ENCODE measurements around a stretch of chr19.

DNA sequence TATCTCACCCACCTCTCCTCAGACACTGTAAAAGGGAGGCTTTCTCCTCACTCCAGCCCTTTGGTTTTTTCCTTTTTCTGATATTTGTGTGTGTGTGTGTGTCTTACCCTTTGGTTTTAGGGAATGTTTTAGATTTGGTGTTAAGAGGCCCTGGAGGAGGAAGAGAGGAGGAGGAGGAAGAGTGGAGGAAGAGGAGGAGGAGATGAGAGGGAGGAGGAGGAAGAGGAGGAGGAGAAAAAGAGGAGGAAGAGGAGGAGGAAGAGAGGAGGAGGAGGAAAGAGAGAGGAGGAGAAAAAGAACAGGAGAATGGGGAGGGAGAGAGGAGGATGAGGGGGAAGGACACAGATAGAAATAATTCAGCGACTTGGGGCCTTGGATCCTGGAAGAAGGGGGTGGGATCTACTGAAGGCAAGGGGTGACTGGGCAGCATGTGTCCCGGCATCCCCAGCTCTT is 10.6 kb downstream of the KLHL26 start:
- PRO-cap = no peak

GRCh38 chr19:18659067-18659861 is 22.4 kb downstream of the KLHL26 start:
- PRO-cap = no peak

DNA sequence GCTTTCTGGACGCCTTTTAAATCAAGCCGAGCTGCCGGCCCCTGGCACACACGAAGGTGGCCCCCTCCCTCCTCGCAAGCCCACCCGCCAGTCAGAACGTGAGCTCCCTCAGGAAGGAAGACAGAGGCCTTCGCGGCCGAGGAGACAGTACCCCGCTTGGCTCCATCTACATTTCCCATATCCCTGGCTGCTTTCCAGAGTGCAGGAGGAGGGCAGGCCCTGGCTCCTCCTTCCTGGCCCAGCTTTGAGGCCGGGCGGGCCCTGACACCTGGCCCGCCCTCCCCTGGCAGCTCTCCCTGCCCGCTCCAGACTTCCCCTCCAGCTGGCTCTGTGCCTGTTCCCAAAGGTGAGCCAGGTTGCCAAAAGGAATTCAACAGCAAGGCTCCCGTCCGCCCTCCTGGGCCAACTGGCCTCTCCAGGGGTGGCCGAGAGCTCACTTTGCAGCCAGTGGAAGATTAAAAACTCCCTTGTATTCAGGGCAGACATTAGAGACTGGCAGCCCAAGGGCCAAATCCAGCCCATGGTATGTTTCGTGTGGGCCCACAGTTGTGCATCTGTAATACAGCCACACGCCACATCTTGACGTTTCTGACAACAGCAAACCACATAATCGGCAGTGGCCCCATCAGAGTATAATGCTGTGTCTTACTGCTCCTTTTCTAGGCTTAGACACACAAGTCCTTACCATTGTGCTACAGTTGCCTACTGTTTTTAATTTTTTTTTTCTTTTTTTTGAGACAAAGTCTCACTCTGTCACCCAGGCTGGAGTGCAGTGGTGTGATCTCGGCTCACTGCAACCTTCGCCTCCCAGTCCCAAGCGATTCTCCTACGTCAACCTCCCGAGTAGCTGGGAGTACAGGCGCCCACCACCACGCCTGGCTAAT is 28.5 kb downstream of the COMP start:
- PRO-cap = no peak

DNA sequence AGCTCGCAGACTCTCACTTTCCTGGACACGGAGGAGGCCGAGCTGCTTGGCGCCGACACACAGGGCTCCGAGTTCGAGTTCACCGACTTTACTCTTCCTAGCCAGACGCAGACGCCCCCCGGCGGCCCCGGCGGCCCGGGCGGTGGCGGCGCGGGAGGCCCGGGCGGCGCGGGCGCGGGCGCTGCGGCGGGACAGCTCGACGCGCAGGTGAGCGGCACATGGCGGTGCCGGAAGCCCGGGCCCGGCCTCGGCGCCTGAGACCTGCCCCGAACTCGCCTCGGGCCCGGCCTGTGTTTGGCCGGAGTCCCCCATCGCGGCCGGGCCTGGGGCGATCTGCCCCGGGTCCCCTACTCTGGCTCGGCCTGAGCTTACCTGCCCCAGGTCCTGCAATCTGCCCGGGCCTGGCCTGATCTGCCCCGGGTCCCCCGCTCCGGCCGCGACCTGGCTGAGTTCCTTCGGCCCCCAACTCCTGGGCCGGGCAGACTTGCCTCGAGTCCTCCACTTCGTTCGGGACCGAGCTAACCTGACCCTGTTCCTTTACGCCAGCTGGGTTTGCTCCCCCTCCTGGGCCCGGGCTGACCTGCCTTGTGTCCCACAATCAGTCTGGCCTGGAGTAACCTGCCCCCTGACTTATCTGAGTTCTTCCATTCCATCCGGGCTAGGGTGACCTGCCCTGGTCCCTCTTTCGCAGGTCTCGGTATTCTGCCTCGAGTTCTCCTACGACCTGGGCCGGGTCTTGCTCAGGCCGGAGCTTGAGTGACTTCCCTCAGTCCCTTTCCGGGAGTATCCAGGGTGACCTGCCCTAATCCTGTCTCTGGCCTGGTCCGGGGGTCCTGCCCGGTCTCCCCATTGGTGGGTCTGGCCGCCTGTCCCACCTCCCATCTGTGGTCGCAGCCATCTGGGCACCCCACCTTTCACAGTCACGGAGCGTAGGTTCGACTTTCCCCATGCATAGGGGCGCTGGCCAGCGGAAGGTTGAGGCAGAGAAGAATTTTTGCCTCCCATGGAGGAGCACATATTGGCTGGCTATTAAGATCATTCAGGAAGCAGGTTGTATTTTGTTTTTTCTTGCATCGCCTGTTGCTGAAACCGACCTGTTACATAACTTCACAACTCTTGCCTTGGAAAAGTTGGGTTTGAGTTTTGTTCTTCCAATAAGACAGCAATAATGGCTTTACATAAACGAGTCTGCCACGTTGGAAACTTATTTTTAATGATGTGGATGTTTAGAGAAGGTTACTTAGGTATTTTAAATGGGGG is 905 bp downstream of the UPF1 start:
- PRO-cap = no peak

- PRO-cap = no peak
Observed at GRCh38 chr19:18850396-18850986, 18.7 kb downstream of the UPF1 start.

GRCh38 chr19:18856817-18857129 is 25.0 kb downstream of the UPF1 start:
- PRO-cap = no peak

DNA sequence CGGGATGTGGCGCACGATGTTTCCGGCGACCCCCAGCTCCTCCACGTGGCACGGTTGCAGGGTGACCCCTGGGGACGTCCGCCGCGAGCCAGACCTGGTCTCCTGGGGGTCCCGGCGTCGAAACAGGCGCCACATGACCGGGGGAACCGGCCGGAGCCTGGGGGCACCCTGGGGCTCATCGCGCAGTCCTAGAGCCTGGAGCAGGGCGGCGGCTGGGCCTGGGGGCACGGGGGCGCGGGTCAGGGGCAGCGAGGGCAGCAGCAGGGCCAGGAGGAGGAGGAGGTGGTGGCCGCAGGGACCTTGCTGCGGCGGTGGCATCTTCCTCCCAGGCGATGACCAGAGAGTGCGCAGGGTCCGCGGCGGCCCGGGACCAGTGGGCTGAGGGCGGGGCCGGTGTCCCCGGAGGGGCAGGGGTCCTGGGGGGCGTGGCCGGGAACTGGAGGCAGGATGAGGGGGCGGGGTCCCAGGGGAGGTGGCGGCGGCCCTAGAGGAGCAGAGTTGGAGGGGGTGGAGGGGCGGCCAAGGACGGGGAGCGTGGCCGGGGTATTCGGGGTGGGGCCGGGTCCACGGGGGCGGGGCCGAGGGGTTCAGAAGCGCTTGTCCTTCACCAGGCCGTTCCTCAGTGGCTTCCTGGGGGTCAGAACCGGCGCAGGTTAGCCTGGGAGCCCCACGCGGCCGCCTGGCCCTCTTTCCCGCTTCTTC is 25.8 kb downstream of the CERS1 start:
- PRO-cap = no peak

DNA sequence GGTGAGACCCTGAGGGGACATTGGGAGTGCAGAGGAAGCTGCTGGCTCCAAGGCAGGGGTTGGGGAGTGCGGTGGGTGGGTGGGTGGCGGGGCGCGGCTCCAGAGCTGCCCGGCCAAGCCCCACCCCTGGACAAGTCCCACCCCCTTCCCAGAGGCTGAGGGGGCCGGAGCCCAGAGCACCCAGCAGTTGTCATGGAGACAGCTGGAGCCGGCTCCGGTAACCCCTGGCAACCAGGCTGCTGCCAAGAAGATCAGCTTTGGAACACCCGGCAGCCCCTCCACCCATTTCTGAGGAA is 1.8 kb downstream of the CERS1 start:
- PRO-cap = no peak

DNA sequence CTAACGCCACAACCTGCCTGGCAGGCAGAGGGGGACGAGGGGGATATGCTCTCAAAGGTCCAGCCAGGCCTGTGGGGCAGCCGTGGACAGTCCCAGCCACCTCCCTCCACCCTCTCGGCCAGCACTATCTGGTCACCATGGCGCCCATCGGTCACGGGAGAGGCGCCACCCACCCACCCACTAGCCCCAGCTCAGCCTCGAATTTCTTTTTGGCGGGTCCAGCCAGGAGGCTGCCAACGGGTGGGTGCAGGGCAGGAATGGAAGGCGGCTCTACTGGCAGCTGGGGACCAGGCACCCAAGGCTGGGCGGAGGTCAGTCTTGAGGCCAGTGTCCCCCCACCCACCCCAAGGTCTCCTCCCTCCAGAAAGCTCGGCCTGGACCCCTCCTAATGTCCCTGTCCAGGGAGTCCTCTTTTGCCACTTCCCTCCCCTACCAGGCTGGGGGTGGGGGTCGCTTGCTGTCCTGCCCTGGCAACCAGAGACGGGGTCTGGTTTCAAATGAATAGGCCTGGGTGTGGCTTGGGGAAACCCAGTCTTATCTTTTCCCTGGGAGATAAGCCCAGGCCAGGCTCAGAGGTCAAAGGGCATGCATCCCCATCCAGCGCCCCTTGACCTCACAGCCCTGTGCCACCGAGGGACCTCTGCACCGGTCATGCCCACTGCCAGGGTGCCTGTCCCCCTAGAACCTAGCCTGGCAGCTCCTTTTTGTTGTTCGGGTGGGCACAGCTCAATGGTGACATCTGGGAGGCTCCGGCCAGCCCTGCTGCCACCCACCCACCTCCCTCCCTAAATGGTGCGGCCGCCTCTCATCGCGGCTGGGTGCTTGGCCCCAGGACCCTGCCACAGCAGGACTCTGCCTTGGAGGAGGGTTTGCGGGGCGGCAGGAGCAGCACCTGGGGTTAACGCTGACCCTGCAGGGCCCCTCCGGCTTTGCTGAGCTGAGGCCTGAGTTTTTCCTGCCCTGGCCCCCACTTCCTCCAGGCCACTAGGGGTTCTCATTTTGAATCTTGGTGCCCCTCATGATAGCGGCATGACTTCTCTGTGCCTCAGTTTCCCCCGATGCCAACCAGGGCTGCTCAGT is 2.6 kb upstream of the CERS1 start:
- PRO-cap = no peak

DNA sequence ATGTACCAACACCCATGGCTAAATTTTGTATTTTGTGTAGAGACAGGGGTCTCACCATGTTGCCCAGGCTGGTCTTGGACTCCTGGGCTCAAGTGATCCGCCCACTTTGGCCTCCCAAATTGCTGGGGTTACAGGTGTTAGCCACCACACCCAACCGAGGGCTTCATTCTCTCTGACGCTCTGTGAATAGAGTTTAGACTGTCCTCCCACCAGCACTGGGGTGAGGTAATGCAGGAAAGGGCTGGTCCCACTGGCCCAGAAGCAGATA is 31.8 kb upstream of the HOMER3 start:
- PRO-cap = no peak

- PRO-cap = bidirectional peak, plus-strand start at chr19:19113479, minus-strand start at chr19:19113349
Observed at GRCh38 chr19:19112818-19113720, 25.2 kb downstream of the TMEM161A start.

GRCh38 chr19:19198003-19198459 is 5.2 kb downstream of the NR2C2AP start:
- PRO-cap = no peak

GRCh38 chr19:19371102-19371603 is 34.3 kb upstream of the GATAD2A start:
- PRO-cap = no peak

DNA sequence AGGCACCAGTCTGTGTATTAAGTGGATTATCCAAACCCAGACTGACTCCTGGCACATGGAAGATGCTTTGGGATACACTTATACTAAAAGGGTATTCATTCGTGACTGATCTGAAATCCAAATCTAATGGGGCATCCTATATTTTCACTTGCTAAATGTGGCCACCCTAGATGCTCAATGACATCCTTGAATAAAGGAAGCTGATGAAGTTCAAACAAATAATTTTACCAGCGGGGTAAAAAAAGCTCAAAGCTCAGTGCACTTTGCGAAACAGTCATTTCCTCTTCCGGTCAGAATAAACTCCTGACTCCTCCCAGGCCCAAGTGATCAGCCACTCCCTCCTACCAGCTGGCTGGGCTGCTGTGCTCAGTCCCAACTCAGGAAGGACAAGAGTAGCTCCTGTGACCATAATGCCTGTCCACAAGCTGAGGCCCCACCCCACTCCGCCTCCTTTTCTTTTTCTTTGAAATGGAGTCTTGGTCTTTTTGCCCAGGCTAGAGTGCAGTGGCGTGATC is 32.5 kb upstream of the GATAD2A start:
- PRO-cap = no peak

DNA sequence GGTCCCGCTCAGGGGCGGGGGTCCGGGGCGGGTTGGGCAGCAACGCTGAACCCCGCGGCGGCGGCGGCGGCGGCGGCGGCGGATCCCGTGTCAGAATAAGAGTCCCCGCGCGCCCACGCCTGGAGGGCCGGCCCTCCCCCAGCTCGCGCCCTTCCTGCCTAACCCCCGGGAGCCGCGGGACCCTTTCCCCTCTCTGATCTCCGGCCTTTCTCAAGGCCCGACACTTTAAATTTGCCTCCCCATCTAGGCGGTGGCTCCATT is 853 bp downstream of the GATAD2A start:
- PRO-cap = no peak

DNA sequence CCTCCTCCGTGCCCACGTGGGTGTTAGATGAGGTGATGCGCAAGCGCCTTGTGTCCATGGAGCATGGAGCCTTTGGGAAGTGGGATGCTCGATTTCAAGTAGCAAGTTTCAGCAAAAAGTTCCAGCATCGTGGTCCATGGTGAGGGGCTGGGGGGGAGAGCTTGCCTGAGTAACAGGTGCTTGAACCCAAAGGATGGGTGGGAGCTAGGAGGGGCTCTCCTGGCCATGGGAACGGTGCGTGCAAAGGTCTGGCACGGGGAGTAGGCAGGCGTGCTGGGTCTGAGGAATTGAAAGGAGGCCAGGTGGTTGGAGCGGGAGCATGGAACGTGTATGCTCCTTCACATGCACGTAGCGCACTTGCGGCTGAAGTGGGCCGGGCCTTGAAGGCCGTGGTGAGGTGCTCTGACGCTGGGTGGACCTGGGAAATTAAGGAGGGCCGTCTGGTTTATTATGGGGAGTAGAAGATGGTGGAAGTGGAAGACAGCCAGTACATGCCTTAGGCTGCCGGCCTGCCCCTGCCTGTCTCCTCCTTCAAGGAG is 23.7 kb downstream of the GATAD2A start:
- PRO-cap = no peak

DNA sequence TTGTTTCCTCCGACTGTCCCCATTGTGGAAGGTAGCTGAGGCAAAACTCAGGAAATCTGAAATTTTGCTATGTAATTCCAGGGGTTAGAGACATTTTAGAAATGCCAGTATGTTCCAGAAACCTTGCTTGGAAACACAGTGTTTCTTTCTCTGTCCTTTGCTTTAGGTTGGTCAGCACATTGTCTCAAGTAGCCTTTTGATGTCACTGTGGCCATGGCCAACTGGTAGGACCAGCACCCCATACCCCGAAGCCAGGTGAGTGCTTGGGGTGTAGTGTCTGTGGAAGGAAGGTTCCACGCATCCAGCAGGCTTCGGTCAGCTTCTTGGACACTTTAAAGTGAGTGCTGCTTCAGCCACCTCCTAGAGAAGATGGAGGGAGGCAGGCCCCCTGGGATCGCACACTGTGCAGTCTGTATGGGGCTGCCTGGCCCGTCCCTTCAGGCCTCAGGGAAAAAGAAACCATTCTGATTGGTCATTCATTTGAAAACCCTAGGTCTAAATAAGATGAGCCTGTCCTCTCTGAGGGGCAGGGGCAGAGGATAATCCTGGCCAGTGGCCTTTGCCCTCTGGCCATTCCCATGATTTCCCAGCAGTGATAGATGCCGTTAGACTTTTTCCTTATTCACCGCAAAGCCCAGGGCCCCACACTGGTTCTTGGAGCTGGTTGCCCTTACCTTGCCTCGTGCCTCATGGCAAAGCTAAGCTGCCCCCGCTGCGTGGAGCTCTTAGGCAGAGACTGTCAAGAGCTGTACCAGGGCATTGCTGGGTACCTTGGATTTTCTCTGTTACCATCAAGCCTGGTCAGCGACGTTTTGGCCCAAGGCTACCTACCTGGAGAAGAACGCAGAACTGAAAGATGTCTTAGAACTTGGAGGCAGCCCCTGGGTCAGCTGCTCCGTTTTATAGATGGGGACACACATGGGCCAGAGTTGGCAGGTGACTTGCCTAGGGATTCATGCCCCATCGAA is 30.8 kb downstream of the GATAD2A start:
- PRO-cap = no peak

DNA sequence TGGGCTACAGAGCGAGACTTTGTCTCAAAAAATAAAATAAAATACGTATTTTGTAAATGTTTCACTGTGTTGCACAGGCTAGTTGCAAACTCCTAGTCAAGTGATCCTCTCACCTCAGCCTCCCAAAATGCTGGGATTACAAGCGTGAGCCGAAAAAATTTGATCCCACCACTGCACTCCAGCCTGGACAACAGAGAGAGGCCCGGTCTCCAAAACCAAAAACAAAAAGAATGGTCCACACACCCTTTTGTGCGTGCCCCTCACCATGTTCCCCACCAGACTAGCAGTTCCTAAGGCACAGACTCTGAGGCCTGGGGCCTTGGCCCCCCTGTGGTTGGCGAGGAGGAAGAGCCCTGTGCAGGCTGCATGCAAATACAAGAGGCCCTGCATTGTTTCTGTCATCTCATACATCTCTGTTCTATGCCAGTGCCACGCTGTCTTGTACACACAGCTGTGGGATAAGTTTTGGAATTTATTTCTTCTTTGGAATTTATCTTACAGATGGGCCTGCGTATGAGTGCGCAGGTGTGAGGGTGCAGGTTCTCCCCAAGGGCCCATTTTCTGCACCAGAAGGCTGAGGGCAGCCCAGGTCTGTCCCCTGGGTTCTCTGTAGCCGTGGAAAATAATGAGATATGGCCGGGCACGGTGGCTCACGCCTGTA is 4.7 kb upstream of the YJEFN3 start:
- PRO-cap = no peak

GRCh38 chr19:19538545-19538874 is 445 bp downstream of the CILP2 start:
- PRO-cap = no peak

GRCh38 chr19:19655177-19655734 is 8.2 kb downstream of the ATP13A1 start:
- PRO-cap = no peak

All from LUHMES (cell line).